ENCODE results near the gene TIGIT.

- PRO-cap: no peak
- RAMPAGE, long total RNA, 3 experiments: no peak in any of the 3 experiments
Observed at GRCh38 chr3:112973668-112974199, 1.2 kb downstream of the CD200R1 start.

DNA sequence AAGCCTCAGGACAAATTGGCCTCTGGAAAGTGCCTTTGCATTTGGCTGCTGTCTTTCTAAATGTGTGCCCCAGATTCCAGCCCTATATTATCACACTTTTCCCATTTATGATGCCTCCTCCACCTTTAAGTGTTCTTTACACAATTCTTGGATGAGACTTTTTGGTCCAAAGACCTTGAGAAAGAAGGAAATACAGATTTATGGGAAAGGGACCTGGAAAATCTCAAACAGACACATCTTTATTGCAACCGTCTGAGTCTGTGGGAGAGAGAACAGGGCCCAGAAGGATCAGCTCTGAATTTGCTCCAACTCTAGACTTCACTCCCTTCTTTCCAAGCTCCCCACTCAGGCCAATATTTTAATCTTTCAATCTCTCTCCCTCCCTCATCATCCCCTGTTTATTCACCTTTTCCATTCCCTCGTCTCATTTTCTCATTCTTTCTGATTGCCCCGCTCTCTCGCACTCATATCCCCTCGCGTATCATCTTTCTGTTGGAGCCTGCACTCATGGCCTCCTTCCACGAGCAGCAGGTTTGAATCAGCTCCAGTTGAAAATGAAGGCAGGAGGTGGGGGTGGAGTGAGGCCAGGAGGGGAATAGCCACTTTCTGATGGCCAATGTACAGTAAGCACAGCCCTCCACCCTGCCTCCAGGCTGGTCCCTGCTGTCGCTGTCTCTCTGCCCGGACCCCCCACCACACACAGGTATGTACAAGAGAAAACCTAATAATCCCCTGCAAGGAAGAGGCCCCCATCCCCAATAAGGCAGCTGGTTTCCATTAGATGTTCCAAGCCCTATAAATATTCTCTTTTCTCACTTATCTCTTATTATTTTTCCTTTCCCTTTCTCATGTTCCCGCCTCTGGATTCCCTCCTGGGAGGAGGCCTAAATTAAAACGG lies 63.6 kb upstream of the BOC start:
- PRO-cap: no peak
- RAMPAGE, long total RNA, 3 experiments: no peak in any of the 3 experiments

DNA sequence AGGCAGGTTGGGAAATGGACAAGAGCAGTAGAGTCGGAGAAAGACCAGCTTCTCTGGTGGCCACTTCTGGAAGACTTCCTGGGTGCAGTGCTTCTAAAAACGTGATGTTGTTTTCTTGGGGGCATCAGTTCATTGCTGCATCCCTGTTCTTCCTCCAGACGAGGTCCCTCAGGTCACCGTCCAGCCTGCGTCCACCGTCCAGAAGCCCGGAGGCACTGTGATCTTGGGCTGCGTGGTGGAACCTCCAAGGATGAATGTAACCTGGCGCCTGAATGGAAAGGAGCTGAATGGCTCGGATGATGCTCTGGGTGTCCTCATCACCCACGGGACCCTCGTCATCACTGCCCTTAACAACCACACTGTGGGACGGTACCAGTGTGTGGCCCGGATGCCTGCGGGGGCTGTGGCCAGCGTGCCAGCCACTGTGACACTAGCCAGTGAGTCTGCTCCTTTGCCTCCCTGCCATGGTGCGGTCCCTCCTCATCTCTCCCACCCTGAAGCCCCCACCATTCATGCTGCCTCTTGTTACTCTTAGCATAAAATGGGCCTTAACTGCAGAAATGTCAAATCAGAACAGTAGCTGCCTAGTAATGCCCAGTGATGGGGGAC lies 39.1 kb downstream of the BOC start:
- PRO-cap: no peak
- RAMPAGE, long total RNA, 3 experiments: no peak in any of the 3 experiments

DNA sequence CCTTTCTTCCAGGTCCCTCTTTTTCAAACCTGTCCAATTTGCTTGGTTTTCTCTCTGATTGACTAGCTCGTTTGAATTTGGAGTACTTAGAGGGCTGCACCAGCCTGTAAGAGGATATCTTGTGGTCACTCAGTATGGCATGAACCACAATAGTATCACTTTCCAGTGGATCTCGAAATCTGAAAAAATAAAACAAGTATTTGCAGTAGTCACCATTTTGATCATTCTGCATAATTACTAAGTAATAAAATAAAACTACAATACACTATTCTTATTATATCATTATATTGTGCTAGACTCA lies 96.8 kb downstream of the CFAP44 start:
- PRO-cap: no peak
- RAMPAGE, long total RNA, 3 experiments: no peak in any of the 3 experiments

GRCh38 chr3:113625774-113626135 lies 70.7 kb downstream of the USF3 start:
- PRO-cap: no peak
- RAMPAGE, long total RNA, 3 experiments: no peak in any of the 3 experiments

DNA sequence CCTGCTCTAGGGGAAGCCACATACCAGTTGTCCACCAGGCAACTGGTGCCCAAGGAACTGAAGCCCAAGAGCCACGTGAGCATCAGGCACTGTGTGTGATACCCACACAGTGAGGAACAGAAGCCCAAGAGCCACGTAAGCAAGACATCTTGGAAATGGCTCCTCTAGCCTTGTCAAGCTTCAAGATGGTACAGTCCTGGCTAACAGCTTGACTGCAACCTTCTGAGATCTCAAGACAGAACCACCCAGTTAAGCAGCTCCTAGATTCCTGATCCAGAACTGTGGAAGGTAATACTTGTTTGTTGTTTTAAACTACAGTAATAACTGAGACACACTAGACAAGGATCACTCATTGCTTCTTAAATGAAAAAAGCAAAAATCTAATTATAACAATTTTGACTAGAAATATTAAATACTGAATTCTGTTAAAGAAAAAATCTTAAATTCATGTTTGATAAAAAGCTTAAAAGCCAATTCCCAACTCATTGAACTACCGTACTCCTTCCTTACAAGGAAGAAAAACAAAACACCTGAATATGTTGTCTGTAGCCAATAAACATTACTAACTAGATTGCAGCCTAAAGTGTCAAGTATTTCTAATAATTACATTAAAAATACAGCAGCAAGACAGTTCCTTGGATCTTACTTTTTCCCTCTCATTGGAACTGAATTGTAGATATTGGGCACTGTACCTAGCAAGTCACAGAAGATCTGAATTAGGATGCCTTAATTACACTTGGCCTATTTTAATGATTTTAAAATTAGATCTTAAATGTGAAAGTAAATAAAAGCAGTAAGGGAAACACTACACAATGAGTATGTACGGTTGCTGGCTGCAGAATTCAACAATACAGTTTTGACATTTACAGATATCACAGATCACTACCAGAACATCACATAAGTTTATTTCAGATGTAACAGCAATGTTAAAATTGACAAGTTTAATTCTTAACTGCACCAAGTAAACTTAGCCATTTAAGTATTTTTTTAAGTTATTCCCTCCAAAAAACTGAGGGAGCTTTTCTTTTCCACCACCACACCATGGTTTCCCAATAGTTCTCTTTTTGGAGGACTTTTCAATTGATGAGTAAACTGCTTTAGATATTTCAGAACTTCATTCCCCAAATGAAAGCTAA lies 22.0 kb upstream of the USF3 start:
- PRO-cap: no peak
- RAMPAGE, long total RNA, 3 experiments: no peak in any of the 3 experiments

- PRO-cap: no peak
- RAMPAGE, long total RNA, 3 experiments: no peak in any of the 3 experiments
Observed at GRCh38 chr3:113742000-113742402, 4.0 kb downstream of the NAA50 start.

DNA sequence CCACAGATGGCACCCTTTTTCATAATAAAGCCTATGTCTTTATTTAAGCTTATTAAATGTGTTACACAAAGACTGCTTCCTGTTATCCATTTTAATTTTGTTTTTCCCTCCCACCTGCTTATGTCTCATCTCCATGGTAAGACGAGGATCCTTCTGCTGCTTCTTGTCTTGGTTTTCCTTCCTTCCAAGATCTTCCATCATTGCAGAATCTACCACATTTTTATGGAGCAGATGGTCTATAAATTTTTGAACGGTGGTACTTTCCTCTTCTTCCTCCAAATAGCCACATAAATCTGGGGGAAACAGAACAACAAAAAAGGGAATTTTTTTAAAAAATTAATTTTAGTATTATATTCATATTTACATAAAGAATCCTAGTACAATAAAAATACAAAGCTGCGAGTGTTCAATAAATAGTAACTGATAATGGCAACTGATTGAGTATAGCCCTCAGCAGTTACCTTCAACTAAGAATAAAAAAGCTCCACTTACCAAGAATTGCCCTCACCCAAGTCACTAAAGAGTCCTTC lies 19.8 kb downstream of the CCDC191 start:
- PRO-cap: no peak
- RAMPAGE, long total RNA, 3 experiments: no peak in any of the 3 experiments

- PRO-cap: no peak
- RAMPAGE, long total RNA, 3 experiments: no peak in any of the 3 experiments
Observed at GRCh38 chr3:114070574-114070958, 14.0 kb downstream of the QTRT2 start.

DNA sequence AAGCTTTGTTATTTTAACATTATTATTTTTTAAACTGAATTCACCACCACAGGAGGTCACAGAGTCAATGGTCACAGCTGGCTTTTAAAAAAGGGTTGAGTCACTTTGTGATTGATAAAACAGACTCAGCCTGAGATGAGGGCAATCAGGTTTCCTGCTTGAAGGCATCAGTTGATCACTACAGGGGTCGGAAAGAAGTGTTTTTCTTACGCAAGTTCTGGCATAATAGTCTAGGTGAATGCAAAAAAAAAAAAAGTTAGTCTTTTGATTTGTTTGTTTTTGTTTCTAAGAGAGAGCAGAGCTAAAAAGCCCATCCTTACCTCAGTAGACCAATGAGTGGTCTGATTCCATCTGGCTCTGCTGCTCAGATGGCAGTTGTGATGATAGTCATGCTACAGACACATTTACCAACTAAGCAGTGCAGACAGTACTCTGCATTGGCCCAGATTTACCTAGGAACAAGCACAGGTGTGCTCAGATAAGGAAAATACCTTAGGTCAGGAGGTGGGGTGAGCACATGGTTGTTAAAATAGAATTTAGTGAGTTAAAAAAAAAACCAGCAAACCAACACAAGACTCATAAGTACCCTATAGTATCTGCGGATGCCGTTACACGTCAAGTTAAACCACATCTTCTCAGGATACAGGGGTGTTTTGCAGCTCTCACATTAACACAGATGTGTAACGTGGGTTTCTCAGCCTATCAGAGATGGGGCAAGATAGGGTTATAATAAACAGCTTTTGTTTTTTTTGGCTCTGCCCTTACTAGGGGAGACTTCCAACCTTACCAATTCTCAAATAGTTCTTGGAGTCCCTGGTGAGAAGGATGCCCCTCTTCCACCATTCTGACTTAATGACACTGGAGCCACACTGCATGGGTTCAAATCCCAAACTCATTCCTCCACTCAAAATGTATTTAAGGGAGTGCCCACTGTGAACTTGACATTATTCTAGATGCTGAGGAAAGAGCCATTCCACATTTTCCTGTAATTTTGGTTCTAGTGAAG lies 22.5 kb downstream of the ZNF80 start:
- PRO-cap: no peak
- RAMPAGE, long total RNA, 3 experiments: no peak in any of the 3 experiments

DNA sequence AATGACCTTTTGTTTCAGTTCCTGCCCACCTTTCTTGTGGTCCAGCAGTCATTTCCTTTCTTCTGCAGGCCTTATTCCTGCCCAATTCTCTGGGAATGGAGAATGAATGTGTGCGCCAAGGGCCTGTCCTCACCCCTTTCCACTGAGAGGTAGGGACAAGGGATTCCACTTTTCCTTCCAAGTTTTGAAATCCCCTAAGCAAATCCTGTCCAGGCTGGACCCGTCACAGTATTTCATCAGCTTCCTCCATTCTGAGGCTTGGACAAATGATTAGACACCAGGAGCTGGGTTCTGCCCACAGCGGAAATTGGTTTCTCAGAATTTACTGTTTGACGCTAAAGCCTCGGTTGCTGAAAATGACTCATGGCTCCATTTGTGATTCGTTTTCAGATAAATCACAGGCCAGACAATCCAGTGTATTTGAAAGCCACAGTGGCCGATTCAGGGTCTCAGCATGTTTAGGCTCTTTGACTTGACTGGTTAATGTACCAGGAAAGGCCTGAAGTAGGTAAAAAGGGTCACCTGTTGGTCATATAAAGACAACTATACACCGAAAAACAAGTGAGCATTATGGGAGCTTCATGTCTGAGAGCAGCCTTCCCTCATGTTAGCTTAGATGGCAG lies 15.9 kb downstream of the ZNF80 start:
- PRO-cap: no peak
- RAMPAGE, long total RNA, 3 experiments: no peak in any of the 3 experiments

- PRO-cap: no peak
- RAMPAGE, long total RNA, 3 experiments: no peak in any of the 3 experiments
Observed at GRCh38 chr3:114291201-114291922, 2.5 kb upstream of the TIGIT start.

GRCh38 chr3:114293419-114294482 lies at the start of gene TIGIT:
Gene TIGIT (plus strand): TSS chr3:114294028.
- PRO-cap: no peak
- RAMPAGE, long total RNA, 3 experiments: no peak in any of the 3 experiments

DNA sequence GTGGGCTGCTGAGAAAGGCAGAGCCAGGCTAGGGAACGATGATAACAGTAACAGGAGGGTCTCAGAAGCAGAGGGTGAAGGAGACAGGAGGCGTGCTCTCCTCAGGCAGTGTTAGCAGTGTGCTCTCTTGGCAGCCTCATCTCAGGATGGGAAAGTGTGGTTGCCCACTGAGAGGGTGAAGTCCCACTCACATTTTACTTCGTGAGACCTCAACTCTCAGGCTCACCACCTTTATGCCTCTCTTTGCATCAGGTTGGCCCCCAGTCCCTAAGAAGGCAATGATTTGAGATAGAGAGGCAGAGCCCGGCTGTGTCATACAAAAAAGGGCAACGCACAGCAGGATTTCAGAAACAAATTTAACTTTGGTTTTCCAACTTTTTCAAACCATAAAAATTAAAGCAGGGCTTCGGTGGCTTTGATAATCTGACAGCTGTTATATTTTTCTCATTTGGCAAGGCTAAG lies 24.6 kb downstream of the TIGIT start:
- PRO-cap: no peak
- RAMPAGE, long total RNA, 3 experiments: no peak in any of the 3 experiments

- PRO-cap: no peak
- RAMPAGE, long total RNA, 3 experiments: no peak in any of the 3 experiments
Observed at GRCh38 chr3:114362607-114363180, 68.9 kb downstream of the TIGIT start.

DNA sequence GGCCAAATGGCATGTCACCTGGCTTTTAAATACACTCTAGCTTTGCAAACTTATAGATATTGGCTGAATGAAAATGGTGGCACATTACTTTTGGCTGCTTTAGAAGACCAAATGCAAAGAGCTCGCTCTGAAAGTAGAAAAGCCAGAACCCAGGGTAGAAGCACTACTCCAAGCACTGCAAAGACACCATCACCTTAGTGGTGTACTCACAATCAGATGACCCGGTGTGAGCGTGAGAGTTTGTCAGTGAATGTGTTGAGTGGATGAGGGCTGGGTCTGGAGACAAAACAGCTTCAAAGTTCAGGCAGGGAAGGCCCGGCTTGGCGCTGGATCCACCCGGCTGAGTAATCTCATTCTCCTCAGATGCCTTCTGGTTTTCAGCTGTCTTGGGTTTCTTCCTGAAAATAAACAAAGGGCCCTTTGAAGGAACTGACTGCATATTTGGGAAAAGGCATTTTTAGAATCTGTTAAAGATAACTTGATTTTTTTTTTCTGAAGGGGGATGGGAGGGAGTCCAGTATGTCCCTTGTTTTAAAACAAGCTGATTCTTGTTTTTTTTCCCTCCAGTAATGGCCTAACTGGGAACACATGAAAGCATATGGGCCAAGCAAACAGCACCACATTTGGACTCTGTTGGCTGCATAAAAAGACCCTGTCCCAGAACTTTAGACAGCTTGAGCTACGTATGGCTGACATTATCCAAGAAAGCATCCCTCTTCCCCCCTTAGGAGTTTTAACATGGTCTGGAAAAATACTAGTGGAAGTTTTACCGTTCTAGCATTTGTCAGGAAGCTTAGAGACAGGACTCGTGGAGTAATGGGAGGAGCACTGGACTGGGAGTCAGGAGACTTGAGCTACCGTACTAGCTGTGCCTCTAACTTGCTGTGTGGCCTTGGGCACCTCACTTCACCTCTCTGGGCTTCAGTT lies 86.4 kb downstream of the TIGIT start:
- PRO-cap: no peak
- RAMPAGE, long total RNA, 3 experiments: no peak in any of the 3 experiments

GRCh38 chr3:114519425-114519837 lies 225.6 kb downstream of the TIGIT start:
- PRO-cap: no peak
- RAMPAGE, long total RNA, 3 experiments: no peak in any of the 3 experiments

DNA sequence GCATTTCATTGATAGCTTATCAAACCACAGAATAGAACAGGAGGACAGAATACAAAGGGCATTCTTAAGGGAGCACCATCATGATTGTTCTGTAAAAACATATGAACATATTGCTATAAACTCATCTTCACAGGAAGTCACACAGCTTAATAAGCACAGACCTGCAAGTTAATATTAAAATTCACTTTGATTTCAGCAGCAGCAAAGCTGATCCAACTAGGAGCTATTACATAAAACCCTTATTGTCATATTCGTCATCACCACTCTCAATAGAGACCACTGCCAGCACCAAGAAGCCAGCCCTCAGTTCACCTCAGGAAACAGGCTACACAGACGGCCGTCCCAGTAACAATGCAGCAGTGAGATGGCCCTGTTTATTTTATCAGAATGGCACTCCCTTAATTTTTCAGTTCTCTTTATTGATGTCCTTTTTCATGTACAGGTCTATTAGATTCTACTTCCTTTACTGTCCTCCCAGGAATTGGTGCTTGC lies 272.7 kb downstream of the ZBTB20 start:
- PRO-cap: no peak
- RAMPAGE, long total RNA, 3 experiments: no peak in any of the 3 experiments

DNA sequence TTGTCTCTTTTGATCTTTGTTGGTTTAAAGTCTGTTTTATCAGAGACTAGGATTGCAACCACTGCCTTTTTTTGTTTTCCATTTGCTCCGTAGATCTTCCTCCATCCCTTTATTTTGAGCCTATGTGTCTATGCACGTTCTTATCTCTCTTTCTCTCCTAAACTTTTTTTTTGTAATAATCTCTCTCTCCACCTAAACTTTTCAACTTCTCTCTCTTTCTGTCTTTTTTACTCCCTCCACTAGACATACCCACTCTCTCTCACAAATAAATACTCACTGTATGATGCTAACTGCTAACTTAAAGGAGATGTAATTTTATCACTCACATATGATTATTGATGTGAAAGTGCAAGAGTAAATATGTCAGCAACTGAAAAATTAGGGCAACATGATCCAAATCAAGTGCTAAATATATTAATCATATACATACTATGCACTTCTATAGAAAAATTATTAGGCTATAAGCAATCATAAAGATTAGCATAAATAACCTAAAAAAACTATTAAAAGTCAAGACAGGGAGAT lies 155.2 kb downstream of the ZBTB20 start:
- PRO-cap: no peak
- RAMPAGE, long total RNA, 3 experiments: no peak in any of the 3 experiments

DNA sequence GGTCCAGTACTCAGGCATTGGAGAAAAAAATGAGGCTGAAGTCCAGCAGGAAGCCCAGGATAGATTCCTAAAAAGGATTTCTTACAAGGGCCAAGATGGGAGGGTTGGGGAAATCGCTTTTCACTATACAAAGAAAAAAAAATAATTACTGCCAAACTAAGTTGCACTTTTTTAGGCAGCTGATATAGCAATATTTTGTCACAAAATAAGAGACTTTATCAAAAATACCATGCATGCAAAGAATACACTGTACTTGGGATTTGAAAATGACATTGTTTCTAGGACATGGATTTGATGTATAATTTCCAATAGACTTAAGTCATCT lies 1.5 kb upstream of the ZBTB20 start:
- PRO-cap: no peak
- RAMPAGE, long total RNA, 3 experiments: no peak in any of the 3 experiments